Airway epithelial cell (primary cell): ENCODE data around the gene HSPB1.

DNA sequence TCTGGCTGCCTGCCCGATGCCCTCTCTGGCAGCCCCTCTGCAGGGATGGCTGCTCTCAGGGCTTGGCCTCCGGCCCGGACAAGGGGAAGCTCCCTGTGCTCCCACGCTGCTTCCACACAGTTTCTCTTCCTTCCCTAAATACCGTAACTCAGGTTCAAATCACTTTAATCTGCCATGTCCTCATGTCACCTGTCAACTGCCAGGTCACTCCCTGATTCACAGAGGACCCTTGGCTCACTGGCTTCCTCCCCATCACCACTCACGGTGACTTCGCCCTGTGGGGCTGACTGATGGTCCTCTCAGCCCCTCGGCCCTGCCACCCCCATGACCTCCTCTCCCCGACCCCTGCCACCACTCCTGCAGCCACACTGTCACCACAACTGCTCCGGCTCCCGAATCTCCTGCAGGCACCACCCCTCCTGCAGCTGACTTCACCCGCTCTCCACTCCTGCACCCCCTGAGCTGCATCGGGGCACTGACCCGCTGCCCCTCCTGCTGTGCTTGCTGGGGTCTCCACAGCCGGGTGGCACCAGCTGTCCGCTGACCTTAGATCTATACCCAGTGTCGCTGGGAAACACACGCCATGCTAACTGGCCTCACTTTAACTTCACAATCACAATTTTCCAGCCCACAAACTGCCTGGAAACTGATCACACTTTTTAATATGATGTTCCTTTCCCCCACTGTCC is 24.6 kb downstream of the TRIM73 start:
- RAMPAGE, long total RNA = no peak

DNA sequence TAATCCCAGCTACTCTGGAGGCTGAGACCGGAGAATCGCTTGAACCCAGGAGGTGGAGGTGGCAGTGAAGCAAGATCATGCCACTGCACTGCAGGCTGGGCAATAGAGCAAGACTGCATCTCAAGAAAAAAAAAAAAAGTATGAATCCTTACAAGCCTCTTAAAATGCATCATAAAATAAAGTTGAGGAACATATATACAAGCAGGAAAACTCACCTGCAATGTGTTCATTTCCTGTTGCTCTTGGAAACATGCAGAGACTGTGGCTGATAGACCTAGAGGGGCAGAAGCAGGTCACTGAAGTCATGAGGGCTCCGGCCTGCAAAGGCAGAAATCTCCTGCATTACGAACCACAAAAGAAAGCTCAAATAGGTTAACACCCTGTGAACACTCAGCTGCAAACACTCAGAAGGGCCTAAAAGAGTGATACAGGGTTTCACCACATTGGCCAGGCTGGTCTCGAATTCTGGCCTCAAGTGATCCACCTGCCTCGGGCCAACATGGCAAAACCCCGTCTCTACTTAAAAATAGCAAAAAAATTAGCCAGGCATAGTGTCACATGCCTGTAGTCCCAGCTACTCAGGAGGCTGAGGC is 33.7 kb downstream of the SPDYE5 start:
- RAMPAGE, long total RNA = no peak

- RAMPAGE, long total RNA = no peak
These were observed 50.6 kb downstream of the SPDYE5 start for GRCh38 chr7:75542705-75543148.

GRCh38 chr7:75623278-75624572 is 115.0 kb downstream of the HIP1 start:
- RAMPAGE, long total RNA = no peak

GRCh38 chr7:75639004-75639710 is 99.6 kb downstream of the HIP1 start:
- RAMPAGE, long total RNA = no peak

DNA sequence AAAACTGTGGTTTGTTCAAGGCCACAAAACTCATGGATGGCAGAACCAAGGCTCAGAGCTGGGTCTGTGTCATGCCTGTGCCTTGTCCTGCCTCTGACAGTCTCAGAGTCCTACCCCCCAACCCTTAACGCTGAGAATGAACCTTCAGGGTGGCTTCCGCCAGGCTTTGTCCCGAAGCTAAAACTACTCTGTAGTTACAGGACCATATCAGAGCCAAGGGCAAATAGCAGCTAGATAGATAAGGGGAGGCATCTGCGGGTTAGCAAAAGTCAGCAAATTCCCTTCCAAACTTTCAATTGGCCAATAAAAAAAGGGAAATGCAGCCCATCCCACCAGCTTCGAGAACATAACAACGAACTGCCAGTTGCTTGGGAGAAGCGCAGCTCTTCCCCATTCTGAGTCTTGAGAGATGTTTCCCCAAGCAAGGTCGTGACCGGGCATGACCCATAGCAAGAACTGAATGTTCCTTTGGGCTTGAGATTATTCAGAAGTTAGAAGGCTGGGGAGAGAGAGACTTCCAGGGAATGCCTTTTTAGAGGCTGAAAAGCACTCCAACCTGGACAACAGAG is 17.7 kb downstream of the CCL24 start:
- RAMPAGE, long total RNA = no peak

GRCh38 chr7:75945175-75945759 is 30.3 kb downstream of the POR start:
- RAMPAGE, long total RNA = no peak

GRCh38 chr7:75967483-75968087 is 26.8 kb downstream of the TMEM120A start:
- RAMPAGE, long total RNA = no peak

DNA sequence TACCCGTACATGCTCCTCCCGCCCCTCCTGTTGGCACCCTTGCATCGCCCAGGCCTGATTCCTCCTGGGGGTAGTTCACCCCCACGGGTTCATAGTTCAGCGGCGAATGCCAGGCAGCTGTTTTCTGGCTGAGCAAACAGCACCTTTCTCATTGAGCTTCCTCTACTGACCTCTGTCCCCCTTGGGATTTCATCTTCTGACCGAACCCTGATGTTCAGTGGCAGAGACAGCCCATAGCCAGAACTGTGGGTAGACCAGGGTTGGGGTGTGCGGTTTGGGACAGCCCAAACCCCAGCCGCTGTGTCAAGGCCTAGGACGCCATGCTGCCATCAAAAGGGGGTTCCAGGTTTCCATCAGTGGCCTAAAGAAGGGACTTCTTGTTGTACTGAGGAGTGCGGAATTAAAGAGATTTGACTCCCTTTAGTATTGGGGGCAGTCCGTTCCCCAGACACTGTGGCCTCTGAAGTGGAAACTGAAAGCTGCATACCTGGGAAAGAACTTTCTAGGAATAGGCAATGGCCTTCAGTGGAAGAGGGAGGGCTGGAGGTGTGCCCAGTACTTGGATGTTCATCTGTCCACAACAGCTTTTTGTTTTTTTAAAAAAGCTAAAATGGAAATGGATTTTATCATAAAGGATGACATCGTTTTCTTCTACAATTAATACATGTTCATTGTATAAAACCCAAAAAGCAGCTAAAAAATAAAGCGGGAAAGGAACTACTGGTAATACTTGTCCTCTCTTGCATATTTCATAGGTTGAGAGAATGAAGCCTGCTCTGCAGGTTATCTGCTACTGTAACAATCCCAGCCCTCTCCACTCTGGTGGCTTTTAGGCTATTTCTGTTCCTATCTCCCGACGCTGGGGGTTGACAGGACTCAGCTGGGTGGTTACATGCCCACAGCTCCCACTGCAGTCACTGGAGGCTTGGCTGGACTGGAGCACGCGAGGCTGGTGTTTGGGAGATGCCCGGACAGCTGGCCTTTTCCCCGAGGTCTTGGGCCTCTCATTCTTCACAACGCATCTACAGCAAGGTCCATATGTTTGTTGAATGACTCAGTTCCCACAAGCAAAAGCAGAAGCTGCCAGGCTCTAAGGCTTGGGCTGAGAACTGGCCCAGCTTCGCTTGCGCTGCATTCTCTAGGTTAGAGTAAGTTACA is 19.3 kb downstream of the MDH2 start:
- RAMPAGE, long total RNA = no peak

GRCh38 chr7:76166335-76167510 is 35.0 kb upstream of the SRRM3 start:
- RAMPAGE, long total RNA = no peak

DNA sequence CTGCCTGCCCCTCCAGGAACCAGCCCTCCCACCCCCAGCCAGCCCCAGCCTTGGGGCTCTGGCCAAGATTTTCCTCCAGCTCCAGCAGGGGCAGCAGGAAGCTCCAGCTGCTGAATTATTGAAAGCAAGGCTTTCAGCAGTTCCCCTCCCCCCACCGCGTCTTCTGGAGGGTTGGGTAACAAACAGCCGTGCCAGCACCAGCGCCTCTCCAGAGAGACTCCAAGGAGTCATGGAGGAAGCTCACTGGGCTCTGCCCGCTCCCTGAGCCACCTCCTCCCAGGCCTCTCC is 19.0 kb downstream of the SRRM3 start:
- RAMPAGE, long total RNA = no peak

GRCh38 chr7:76259780-76260538 is 42.5 kb upstream of the HSPB1 start:
- RAMPAGE, long total RNA = no peak

- RAMPAGE, long total RNA = start-site peak on the plus strand at chr7:76302567-76302677, 437 and 625 reads in 2 replicates
These were observed at the start of gene HSPB1 for GRCh38 chr7:76302056-76303091. TSS of gene HSPB1 (plus strand) at chr7:76302673.

- RAMPAGE, long total RNA = no peak
These were observed 7.8 kb downstream of the HSPB1 start for GRCh38 chr7:76309898-76310997.

- RAMPAGE, long total RNA = no peak
These were observed 27.6 kb downstream of the YWHAG start for GRCh38 chr7:76331157-76331681.

- RAMPAGE, long total RNA = no peak
These were observed 7.4 kb downstream of the YWHAG start for GRCh38 chr7:76351216-76351910.

DNA sequence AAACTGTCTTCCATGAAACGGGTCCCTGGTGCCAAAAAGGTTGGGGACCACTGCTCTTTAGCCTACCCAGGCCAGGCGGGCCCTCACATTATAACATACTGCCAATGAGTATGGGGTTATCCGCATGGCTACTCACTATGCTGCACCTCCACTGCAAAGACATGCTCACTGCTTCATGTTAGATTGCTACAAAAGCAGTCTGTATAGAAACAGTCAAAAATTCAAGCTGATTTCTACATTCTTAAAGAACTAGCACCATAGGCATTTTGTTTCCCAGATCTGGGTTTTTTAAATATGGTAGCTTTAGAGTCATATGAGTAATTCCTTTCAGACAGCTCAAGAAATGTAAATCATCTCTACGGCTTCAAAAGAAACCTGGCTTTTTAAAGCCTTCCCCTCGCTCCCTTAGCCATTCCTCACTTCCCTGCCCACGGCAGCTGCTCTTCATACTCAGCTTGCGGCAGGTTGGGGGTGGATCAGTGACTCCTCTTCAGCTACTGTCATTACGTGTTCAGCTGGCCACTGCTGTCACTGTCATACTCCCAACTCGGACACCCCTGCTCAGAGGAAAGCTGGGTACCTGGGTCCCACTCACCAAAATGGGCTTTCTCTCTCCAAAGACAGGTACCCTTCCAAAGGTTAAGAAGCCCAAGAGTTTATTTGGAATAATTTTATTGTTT is 6.7 kb downstream of the YWHAG start:
- RAMPAGE, long total RNA = no peak

GRCh38 chr7:76365908-76366513 is 7.2 kb upstream of the YWHAG start:
- RAMPAGE, long total RNA = no peak

- RAMPAGE, long total RNA = no peak
These were observed 45.7 kb upstream of the FGL2 start for GRCh38 chr7:77245244-77245749.

- RAMPAGE, long total RNA = no peak
These were observed 64.7 kb downstream of the GSAP start for GRCh38 chr7:77351371-77352017.